ENCODE measurements around the genes CCDC78, C1QTNF8 and UNKL.

- PRO-cap, 3 experiments, result no peak in any of the 3 experiments
Measured at GRCh38 chr16:706211-706870, 740 bp upstream of the FBXL16 start.

GRCh38 chr16:706999-707765, 1.6 kb upstream of the FBXL16 start:
- PRO-cap, 3 experiments, result no peak in any of the 3 experiments

DNA sequence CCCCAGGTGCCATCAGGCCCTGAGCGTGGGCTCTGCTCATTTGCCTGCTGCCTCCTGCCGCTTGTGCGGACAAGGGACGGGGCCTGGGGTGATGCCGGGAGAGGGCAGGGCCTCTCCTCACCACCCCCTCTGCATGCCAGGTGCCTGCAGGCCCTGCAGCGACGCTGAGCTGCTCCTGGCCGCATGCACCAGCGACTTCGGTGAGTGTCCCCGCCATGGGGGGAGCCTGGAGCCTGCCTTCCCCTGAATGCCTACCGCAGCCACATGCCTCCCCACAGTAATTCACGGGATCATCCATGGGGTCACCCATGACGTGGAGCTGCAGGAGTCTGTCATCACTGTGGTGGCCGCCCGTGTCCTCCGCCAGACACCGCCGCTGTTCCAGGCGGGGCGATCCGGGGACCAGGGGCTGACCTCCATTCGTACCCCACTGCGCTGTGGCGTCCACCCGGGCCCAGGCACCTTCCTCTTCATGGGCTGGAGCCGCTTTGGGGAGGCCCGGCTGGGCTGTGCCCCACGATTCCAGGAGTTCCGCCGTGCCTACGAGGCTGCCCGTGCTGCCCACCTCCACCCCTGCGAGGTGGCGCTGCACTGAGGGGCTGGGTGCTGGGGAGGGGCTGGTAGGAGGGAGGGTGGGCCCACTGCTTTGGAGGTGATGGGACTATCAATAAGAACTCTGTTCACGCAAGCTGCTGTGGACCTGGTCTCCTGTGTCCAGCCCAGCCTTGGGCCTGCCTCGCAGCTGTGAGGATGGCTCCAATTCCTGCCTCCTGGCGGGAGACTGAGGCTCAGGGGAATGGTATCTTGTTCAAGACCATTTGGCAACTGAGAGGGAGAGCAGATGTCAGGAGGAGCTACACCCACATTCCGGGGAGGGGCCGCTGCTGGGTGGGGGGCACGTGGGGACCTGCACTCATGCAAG, 2.1 kb downstream of the METRN start:
- PRO-cap, 3 experiments, result no peak in any of the 3 experiments

GRCh38 chr16:726241-726657, at the start of gene CCDC78:
Gene CCDC78 (minus strand): TSS chr16:726443.
- PRO-cap, 3 experiments, result peak in 3 of 3 experiments; most common plus-strand start chr16:726519 (in 1); most common minus-strand start chr16:726437 (in 3)

DNA sequence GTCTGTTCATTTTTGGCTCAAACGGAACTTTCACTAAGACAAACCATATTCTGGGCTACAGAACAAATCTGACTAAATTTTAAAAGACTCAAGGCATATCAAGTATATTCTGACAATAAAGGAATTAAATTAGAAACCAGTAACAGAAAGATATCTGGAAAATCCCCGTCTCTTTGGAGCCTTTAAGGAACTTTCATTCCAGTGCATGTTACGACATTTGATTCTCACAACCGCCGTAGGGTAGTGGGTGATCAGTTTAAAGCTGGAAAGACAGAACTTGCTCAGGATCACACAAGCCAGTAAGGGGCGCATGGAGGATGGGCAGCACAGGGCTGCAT, 84.9 kb downstream of the LMF1 start:
- PRO-cap, 3 experiments, result no peak in any of the 3 experiments

DNA sequence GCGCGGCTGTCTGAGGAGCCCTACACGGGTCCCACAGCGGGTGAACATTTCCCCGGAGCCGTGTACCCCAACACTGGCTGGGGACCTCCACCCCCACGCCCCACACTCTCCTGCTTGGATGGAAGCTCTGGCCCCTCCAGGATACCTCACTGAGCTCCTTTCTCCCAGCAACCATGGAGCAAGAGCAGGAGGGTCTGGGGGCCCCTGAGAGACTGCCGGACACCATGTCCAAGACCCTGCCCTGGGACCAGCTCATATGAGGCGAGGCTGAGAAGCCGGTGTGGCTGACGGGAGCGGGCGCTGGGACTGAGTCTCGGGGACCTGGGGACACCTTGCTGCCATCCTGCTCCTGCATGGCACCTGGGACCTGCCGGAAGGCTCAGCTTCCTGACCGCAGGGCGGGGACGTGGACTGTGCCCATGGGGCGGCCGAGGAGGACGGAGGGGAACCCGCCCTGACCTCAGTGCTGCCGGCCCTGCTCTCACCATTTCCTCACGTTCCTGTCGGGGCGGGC, 44.2 kb upstream of the SSTR5 start:
- PRO-cap, 3 experiments, result no peak in any of the 3 experiments

DNA sequence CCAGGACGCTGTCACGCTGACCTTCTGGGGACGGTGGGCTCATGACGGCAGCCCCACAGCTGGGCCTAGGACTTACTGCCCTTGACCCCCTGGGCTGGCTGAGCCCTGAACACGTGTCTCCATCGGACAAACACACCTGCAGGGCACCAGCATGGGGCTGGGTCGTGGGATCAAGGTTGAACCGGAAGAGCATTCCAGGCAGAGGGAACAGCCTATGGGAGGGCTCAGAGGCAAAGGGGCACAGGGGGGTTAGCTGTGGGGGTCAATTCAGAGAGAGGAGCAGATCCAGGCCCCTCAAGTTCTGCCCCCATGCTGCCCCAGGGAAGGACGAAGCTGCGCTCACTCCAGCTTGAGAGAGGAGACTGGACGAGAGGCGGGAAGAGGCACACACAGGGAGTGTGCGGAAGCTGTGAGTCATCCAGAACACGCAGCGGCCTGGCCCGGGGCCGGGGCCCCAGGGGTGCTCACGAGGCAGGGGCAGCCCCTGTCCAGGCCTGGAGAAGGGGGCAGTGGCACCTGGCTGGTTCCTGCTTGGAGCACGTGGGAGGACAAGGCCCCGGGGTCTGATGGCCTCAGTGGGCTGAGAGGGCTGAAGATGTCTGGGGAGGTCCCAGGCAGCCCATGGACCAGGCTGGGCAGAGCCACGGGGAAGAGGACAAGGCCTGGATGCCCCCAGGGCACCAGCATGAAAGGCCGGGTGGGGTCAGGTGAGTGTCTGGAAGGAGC, 9.9 kb downstream of the SSTR5 start:
- PRO-cap, 3 experiments, result no peak in any of the 3 experiments

GRCh38 chr16:1096034-1096278, at the start of gene C1QTNF8:
Gene C1QTNF8 (minus strand): TSS chr16:1096244.
- PRO-cap, 3 experiments, result no peak in any of the 3 experiments

GRCh38 chr16:1097622-1098389, 1.8 kb upstream of the C1QTNF8 start:
- PRO-cap, 3 experiments, result no peak in any of the 3 experiments

DNA sequence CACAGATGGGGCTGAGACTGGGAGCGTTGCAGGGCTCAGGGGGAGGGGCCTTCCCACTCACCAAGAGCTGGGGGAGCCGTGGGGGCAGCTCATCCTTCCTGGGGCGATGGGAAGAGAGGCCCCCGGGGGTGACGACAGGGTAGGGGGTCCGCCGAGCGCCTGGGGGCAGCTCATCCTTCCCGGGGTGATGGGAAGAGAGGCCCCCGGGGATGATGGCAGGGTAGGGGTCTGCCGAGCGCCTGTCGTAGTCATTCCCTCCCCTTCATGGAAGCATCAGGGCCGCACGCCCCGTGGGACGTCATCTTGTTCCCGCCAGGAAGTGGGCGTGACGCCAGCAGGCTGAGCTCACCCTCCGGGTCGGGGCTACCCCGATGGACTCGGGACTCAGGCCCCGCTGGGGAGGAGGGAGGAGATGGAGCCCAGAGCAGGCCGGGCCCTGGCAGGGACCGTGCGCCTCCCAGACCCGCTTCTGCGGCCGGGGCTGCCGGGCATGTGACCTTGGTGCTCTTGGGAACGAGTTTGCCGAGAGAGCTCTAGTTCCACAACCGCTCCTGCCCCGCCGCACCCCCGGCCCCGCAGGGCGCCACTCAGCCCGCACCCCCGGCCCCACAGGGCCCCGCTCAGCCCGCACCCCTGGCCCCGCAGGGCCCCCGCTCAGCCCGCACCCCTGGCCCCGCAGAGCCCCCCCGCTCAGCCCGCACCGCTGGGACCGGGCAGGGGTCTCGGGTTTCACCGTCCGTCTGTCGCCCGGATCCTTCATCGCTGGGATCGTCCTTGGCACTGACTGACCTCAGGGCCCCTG, 5.5 kb downstream of the CACNA1H start:
- PRO-cap, 3 experiments, result peak in 1 of 3 experiments; most common plus-strand start position 466 of the sequence (in 1); most common minus-strand start position 266 of the sequence (in 1)

DNA sequence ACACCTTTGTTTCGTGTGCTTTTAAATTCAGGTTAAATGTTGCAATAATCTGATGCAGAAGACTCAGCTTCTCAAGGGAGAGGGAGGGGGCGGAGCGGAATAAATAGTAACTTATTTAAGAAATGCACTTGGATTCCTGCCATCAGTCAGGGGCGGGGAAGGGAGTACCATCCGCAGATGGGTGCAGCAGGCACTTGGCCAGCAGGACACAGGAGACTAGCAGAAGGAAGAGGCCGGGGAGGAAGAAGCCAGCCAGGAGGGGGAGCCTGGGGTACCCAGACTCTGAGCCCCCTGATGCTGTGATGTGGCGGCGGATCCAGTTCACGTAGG, 3.5 kb downstream of the TPSG1 start:
- PRO-cap, 3 experiments, result no peak in any of the 3 experiments

DNA sequence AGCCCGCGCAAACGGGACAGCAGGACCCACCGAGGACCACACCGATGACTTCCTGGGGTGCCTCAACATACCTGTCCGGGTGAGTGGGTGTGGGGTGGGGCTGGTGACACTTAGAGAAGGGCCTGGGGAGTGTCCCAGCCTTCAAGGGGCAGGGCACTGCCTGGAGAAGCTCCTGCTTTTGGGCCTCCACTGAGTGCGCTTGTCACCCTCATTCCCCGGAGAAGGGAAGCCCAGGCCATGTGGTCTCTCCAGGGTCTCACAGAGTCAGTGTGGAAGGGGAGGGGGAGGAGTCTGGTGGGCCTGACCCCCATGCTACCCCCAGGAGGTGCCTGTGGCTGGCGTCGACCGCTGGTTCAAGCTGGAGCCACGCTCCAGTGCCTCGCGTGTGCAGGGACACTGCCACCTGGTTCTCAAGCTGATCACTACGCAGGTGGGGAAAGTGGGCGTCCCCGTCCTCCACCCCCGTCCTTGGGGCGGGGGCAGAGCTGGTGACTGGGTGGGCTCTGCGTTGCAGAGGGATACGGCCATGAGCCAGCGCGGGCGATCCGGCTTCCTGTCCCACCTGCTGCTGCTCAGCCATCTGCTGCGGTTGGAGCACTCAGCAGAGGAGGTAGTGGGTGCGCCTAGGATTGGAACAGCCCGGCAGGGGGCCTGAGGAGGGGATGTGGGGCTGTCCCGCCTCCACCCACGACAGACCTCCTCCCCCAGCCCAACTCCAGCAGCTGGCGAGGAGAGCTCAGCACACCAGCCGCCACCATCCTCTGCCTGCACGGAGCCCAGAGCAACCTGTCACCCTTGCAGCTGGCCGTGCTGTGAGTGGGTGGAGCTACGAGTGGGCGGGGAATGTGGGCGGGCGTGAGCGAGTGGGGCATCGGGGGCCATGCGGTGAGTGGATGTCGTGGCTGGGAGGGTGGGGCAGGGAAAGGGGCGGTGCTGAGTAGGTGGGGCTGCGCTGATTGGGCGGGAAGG, 9.0 kb downstream of the BAIAP3 start:
- PRO-cap, 3 experiments, result peak in 3 of 3 experiments; most common minus-strand start position 763 of the sequence (in 1)

DNA sequence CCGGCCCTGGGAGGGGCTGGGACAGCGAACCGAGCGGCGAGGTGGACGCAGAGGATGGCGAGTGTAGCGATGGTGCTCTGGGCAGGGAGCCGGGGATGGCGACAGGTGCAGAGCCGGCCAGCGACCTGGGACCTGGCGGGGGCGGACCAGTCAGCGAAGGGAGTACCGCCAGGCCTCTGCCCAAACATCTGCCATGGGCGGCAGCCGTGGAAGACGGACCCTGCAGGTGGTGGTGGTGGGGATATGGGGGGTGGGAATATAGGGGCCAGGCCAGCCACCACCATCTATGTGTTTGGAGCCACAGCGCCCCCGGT, 18.5 kb downstream of the GNPTG start:
- PRO-cap, 3 experiments, result no peak in any of the 3 experiments

GRCh38 chr16:1414308-1415383, at the start of gene UNKL:
Gene UNKL (minus strand): TSS chr16:1414704.
- PRO-cap, 3 experiments, result peak in 3 of 3 experiments; most common minus-strand start chr16:1414694 (in 2)

- PRO-cap, 3 experiments, result no peak in any of the 3 experiments
Measured at GRCh38 chr16:1419949-1420561, 492 bp downstream of the UQCC4 start.

DNA sequence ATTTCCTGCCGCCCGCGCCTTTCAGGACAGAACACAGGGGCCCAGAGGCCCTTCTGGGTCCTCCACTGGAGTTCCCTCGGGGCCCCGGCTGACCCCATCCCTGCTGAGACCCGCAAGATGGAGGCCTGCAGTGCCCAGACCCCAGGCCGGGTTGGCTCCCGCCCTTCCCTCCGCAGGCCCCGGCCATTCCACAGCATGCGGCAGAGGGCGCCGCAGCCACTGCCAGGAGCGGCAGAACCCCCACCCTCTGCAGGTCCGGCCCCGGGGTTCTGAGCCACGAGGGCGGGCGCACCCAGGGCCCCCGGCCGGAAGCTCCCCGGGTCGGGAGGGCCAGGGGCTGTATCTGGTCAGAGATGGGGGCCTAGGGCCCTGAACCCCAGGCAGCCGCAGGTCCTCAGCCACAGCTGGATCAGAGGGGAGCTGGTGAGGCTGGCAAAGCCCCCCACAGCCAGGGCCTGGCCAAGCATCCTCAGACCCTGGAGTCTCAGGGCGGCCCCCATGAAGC, 2.3 kb upstream of the PERCC1 start:
- PRO-cap, 3 experiments, result peak in 1 of 3 experiments; most common minus-strand start position 192 of the sequence (in 1)

- PRO-cap, 3 experiments, result peak in 3 of 3 experiments; most common plus-strand start chr16:1532683 (in 1); most common minus-strand start chr16:1532552 (in 1)
Measured at GRCh38 chr16:1531929-1533091, 1.2 kb upstream of the TMEM204 start.

DNA sequence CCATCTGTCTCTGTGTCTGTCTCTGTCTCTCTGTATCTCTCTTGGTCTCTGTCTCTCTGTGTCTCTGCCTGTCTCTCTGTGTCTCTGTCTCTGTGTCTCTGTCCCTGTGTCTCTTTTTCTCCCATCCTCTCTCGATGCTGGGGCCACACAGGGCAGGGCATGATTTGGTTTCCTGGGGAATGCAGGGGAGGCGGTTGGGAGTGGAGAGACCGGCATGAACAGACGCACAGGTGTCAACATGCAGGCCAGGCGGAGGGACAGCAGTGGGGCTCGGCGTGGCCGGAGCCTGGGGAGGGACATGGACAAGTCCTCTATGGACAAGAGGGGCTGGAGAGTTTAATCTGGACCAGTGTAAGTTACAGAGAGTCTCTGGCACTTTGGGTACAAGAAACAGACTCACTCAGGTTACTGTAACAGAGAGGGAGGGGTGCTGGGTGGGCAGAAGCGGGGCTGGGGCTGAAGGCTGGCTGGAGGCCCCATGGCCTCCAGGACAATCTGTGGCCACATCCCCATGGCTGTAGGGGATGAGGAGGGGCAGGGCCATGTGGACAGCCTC, 19.8 kb downstream of the TMEM204 start:
- PRO-cap, 3 experiments, result no peak in any of the 3 experiments

- PRO-cap, 3 experiments, result peak in 2 of 3 experiments; most common plus-strand start chr16:1581192 (in 1); most common minus-strand start chr16:1581087 (in 2)
Measured at GRCh38 chr16:1580744-1581434, 31.0 kb downstream of the IFT140 start.

GRCh38 chr16:1615211-1615721, 3.1 kb downstream of the CRAMP1 start:
- PRO-cap, 3 experiments, result no peak in any of the 3 experiments

Data from Metastatic Breast Carcinoma in the Ovary (tissue), 3 donors.